ENCODE measurements around the genes SALL2, OR4E1 and ABHD4.

DNA sequence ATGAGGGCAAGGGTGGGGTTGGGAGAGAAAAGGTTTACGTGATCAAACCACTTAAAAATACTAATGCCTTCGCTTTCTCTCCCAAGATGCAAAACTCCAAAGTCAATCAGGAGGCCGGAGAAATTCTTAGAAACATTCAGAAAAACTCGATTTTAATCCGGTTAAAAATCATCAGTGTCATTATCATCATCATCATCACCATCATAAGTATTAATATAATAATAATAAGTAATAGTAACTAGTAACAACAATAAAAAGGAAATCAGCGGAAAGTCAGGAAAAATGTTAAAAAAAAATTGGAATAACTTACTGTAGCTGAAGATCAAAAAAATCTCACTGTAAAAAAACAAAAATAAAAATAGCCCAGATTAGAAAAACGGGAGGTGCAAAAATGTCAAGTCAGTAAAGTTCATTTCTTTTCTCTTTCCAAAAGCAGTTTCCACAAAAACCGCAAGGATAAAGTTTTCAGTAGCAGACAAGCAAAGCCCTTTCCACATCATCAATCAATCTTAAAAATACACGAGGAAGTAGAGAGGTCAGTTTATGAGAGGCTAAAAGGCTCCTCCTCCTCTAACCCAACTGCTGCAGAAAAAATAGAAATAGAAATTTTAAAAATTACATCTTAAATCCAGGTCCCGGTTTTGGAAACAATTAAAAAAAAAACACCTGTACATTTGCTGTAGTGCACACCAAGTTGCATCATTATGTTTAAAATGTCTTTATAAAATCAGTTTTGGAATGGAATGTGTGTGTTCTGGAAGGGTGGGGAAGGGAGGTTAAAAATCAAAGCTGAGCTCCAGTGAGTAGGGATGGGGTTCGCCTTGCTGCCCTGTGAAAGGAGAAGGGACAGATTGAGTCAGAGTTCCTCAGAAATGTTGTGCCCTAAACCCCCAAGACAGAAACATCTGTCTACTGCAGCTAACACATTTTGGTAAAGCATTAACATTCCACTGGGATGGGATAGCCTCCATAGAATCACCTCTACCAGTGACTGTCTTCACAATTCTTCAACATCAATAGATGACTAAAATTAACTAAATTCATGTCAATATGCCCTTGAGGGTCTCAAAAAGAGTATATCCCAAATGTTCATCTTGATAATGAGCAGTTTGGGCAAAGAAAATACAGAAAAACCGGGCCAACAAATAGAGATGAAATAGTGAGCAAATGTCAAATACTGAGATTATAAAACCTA, 5.8 kb downstream of the HNRNPC start:
- PRO-cap: no peak

GRCh38 chr14:21397213-21397681, 13.4 kb upstream of the SUPT16H start:
- PRO-cap: no peak

- PRO-cap: no peak
Observed at GRCh38 chr14:21454870-21455214, 1.1 kb downstream of the CHD8 start.

GRCh38 chr14:21500330-21501009, 10.7 kb downstream of the METTL3 start:
- PRO-cap: no peak

GRCh38 chr14:21526106-21527086, at the start of gene SALL2:
SALL2 (minus strand) TSS chr14:21526346.
- PRO-cap: bidirectional peak, plus-strand start at chr14:21526459, minus-strand start at chr14:21526246

- PRO-cap: no peak
Observed at GRCh38 chr14:21673750-21674090, at the start of gene OR4E1. OR4E1 (minus strand) TSS chr14:21673818.

DNA sequence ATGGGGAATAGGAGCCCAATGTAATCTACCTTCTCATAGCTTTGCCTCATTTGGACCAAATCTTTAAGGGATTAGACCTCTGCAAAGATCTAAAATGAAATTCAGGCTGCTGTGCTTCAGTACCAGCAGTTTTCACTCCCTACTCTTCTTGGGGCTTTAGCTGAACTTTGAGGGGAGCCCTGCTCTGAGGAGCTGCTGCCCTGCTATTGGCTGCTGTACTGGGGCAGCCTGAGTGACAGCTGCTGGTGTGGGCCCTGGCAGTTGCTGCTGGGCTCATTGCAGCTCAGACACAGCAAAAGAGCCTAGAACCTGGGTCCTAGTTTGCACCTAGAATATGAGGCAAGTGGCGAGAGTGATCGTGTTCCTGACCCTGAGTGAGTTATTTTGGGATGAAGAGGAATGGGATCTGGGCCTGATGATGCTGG, 62.3 kb upstream of the OR4E1 start:
- PRO-cap: no peak

DNA sequence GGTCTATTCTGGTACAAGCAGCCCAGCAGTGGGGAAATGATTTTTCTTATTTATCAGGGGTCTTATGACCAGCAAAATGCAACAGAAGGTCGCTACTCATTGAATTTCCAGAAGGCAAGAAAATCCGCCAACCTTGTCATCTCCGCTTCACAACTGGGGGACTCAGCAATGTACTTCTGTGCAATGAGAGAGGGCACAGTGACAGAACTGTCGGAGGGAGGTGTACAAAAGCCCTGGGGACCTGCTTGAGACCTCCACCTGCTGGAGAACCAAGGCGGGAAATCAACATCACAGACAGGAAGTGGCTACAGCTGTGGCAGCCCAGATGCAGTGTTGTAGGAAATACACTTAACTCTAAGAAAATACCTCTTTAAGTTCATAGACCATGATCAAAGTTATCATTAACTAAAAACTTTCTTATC, 250.9 kb upstream of the OR4E1 start:
- PRO-cap: no peak

DNA sequence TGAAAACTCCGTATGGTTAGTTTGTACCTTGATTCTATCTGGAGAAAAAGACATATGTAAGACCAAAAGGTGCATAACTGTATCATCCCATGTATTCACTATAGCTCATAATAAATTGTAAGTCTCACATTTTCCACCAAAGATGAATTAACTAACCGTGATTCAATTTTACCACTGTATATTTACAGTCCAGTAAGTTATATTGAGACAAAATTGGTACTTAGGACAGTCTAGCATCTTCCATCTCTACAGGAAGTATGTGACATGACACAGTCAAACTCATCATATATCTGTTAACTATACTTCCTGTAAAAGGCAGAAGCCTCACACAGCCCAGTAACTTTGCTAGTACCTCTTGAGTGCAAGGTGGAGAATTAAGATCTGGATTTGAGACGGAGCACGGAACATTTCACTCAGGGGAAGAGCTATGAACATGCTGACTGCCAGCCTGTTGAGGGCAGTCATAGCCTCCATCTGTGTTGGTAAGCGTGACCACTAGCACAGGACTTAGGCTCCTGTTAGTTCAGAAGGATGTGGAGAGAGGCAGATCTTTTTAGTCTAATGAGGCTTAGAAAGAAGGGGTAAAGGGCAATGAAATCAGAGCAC, 333.7 kb upstream of the OR4E1 start:
- PRO-cap: no peak

- PRO-cap: no peak
Observed at GRCh38 chr14:22070228-22070760, 396.7 kb upstream of the OR4E1 start.

GRCh38 chr14:22124163-22124426, 450.5 kb upstream of the OR4E1 start:
- PRO-cap: no peak

GRCh38 chr14:22305507-22306322, 283.3 kb downstream of the DAD1 start:
- PRO-cap: no peak

DNA sequence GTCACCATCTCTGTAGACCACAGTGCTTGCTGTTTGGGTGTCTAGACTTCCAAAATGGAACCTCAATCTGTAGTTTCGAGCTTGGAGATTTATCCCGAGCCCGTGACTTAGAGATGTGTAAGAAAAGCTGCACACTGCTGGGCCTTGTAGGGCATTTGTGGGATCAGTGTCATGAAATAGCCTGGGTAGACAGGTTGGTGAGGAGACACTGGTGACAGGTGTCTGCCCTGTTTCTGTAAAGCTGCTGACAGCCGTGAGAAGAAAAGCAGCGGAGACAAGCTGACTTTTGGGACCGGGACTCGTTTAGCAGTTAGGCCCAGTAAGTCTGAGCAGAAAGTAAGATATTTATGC, 95.9 kb downstream of the DAD1 start:
- PRO-cap: no peak

GRCh38 chr14:22498782-22499209, 90.2 kb downstream of the DAD1 start:
- PRO-cap: no peak

DNA sequence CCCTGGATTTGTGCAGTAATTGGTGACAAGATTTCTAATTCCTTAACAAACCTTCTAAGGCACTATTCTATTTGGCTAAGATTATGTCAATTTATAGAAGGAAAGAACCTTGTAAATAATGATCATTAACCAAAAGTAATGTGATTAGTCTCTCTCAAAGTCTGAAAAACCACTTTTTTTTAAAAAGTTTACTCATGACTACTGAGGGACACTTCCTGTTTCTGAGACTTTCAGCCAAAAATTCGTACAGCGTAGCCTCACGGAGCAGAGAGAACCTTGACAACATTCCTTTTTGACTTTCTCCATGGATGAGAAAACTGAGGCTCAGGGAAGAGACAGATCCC, 68.3 kb downstream of the DAD1 start:
- PRO-cap: no peak

DNA sequence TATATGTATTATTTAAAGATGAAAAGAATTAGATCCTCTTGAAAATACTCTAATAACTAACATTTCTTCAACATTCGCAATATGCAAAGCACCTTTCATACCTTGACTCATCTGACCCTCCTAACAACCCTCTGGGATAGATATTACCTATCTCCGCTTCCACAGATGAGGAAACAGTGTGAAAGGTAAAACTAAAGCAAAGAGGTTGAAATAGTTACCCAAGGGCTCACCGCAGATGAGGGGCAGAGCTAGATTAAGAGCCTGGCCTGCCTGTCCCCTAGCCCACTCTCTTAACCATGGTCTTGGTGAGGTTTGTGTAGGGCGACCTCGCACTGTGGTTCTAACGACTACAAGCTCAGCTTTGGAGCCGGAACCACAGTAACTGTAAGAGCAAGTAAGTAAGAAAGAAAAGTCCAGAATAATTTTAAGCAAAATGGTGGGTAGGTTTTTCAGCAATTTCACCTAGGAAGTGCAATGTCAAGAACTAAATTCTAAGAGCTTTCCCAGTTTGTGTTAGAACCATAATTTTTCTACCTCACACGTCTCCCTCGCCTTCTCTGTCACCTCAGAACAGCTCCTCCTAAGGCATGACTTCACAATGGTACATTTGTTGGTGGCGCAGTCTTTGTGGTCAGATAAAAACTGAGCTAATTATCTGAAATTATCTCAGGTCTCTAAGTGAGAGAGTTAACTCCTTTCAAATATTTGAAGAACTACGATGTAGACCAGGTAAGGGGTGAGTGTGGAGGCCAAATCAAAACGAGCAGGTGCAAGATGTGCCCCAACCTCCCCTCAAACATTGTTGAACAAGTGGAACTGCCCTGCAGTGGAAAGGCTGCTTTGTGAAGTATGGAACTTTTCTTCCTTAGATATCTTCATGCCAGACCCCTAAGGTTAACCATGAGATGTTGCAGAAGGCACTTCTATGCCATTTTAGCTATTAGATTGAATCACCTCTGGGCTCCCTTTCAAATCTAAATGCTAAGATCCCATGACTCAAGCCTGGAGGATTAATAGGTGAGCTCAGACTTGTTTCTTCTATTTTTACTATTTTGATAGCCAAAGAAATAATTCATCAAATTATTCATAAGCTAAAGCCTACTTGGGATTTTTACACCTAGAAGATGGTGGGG, 64.7 kb downstream of the DAD1 start:
- PRO-cap: no peak

DNA sequence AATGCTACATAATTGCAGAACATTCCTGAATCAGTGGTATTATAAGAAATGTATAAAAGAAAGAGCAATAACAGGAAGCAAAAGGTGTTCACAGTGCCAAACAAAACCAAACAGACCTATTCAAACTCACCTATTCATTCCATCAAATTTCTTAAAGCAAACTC, 23.0 kb downstream of the DAD1 start:
- PRO-cap: no peak

DNA sequence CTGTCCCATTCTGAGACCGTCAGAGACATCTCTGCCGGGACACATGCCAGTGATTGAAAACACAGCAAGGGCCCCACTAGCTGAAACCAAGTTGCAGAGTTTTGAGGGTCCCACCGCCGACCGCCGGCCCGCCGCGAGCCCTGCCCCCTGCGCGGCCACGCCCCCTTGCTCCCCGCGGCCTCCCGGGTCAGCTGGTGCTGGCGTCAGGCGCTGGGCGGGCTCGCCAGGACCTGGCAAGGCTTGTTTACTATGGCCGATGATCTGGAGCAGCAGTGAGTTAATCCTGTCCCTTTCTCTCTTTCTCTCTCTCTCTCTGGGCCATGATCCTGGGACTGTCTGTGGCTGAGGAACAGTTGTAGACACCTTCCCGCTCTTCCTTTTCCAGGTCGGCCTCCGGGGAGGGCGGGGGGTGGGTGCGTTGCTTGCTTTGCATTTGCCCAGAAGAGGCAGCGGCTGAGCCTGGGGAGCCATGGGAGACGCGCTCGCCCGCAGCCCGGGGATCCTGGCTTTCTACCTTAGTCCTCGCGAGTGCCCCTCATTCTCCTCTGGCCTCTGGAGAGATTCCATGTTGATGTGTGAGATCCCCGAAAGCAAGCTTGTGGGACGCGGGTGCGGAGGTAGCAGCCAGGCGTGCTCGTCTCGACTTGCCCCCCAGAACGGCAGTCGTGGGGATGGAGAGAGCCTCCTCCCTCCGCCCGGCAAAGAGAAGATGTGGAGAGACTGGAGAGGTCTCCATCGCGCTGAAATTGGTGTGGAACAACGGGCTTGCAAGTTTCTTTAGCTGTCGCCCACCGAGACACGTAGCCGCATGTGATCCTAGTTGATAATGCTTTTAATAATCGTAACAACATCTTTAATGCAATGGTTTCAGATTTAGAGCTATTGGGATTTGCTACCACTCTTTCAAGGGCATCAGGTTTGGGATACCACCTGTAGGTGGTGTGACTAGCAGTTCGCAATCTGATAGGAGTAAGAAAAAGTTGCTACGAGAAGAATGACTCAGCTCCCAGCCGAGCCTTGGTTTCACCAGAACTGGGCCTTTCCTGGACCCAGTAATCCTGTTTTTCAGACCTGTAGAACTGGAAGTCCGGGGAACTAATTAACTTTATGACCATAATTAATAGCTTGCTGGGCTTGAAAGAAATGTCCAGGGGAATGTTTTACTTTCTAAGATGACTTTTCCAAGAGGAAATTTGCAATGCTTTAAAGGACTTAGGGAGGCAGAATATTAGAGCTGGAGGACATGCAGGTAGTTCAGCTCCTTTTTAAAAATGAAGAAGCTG, at the start of gene ABHD4:
Gene ABHD4 (plus strand): TSS at position 243 of the 1,283 bp plus-strand sequence.
- PRO-cap: bidirectional peak, plus-strand start at position 243 of the sequence, minus-strand start at position 159 of the sequence

- PRO-cap: no peak
Observed at GRCh38 chr14:22612638-22613469, 14.8 kb downstream of the ABHD4 start.

- PRO-cap: unidirectional peak, minus-strand start at chr14:22767139
Observed at GRCh38 chr14:22766815-22767565, 502 bp downstream of the OXA1L start.